Metastatic Liver Carcinoma in the Lung (tissue), 2 donors: ENCODE measurements around a stretch of chr22.

DNA sequence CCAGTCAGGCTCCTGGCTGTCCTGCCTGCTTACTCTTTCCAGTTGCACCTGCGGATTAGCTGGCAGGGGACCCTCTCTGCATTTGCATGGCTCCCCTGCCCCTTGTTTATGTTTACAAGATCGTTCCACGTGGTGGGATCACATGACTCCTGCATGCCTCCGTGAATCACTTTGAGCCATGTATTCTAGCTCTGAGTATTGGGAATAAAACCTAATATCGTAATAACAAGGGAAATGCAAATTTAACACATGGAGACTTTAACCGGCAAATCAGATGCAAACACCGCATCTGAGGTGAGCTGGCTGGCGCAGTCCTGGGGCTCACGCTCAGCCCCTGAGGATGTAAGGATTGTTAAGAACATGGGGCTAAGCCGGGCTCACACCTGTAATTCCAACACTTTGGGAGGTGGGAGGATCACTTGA is 36.9 kb upstream of the A4GALT start:
- PRO-cap, 2 experiments: no peak in any of the 2 experiments

DNA sequence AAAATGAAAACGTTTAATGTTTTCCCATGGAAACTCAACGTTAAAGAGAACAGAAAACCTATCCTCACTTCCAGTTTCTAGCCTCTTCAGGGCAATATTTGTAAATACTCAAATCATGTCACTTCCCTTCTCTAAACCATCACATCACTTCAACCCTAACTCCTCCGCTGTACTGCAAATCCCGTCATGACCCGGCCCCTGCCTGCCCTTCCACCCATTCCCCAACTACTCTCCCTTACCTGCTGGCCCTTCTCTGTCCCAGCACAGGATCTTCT is 74.8 kb upstream of the ARFGAP3 start:
- PRO-cap, 2 experiments: no peak in any of the 2 experiments

- PRO-cap, 2 experiments: no peak in any of the 2 experiments
Measured at GRCh38 chr22:42974061-42974793, 40.7 kb downstream of the PACSIN2 start.

GRCh38 chr22:43152308-43153019 is 1.1 kb downstream of the TSPO start:
- PRO-cap, 2 experiments: peak in 2 of 2 experiments; most common plus-strand start chr22:43152505 (in 1); most common minus-strand start chr22:43152368 (in 1)

GRCh38 chr22:43197408-43198274 is 10.7 kb upstream of the TTLL12 start:
- PRO-cap, 2 experiments: no peak in any of the 2 experiments

DNA sequence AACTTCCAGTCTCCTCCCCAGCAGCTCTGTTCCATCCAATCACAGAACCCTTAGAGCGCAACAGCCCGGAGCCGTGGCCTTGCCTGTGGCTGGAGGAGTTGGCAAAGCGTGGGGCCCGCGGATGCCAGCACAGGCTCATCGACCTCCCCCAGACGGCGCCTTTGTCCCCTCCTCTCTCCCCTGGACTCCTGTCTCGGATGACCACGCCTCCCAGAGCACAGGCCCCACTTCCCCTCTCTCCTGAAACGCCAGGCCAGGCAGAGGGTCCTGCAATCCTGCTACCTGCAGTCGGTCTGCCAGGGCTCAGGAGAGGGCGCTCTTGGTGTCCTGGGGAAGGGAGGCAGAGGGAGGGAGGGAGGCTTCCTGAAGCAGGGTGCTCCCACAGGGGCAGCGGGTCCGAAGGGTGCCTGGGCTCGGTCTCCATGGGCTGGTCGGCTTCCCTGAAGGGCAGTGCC is 16.5 kb upstream of the TTLL12 start:
- PRO-cap, 2 experiments: no peak in any of the 2 experiments

DNA sequence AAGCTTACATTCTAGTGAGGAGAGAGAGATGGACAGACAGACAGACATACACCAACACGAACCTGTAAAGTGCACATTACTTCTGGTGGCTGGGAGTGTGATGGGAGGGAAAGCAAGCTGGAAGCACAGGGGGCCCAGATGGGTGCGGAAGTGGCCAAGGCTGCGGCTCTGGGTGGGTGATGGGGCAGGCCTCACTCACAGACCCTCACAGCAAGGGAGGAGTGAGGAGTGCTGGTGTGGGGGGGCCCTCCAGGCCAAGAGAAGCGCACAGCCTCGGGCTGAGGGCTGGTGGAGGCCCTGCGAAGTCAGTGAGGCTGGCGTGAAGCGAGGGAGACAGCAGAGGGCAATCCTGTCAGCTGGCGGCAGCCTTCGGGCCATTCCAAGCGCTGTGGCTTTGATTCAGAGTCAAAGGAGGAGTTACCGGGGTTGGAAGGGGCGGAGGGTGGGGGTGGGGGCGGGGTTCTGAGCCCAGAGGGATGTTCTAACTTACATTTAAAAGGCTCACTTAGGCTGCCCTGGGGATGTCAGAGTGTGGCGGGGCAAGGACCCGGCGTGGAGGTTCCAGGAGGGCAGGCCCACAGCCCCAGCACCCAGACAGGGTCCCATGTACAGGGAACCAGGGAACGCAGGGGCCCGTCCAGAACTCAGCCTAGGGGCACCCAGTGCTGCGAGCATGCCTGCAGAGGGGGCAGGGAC is 39.4 kb upstream of the TTLL12 start:
- PRO-cap, 2 experiments: no peak in any of the 2 experiments

- PRO-cap, 2 experiments: no peak in any of the 2 experiments
Measured at GRCh38 chr22:43275755-43276125, 67.4 kb downstream of the SCUBE1 start.

- PRO-cap, 2 experiments: no peak in any of the 2 experiments
Measured at GRCh38 chr22:43388188-43388746, 23.5 kb upstream of the MPPED1 start.

DNA sequence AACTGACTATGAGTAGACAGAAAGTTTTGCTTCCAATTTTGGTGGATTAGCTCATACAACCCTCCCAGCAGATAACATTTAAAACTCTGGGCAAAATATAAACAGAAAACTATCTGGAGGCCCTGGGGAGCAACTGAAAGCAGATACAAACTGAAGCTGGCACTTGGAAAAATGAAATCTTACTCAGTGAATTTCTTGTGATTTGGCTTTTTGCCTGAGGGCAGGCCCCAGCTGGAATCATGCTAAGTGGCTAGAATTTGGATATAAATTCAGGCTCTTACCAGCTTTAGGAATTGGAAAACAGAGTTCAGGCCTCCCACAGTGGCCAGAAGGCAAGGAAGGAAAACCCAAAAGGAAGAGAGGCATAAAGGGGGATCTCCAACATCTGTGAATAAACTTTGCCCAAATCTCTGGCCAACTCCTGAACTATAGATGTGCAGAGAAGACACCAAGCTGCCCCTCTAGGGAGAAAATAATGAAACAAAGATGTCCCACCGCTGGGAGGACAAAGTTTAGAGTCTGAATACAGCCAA is 85.7 kb downstream of the EFCAB6 start:
- PRO-cap, 2 experiments: no peak in any of the 2 experiments

DNA sequence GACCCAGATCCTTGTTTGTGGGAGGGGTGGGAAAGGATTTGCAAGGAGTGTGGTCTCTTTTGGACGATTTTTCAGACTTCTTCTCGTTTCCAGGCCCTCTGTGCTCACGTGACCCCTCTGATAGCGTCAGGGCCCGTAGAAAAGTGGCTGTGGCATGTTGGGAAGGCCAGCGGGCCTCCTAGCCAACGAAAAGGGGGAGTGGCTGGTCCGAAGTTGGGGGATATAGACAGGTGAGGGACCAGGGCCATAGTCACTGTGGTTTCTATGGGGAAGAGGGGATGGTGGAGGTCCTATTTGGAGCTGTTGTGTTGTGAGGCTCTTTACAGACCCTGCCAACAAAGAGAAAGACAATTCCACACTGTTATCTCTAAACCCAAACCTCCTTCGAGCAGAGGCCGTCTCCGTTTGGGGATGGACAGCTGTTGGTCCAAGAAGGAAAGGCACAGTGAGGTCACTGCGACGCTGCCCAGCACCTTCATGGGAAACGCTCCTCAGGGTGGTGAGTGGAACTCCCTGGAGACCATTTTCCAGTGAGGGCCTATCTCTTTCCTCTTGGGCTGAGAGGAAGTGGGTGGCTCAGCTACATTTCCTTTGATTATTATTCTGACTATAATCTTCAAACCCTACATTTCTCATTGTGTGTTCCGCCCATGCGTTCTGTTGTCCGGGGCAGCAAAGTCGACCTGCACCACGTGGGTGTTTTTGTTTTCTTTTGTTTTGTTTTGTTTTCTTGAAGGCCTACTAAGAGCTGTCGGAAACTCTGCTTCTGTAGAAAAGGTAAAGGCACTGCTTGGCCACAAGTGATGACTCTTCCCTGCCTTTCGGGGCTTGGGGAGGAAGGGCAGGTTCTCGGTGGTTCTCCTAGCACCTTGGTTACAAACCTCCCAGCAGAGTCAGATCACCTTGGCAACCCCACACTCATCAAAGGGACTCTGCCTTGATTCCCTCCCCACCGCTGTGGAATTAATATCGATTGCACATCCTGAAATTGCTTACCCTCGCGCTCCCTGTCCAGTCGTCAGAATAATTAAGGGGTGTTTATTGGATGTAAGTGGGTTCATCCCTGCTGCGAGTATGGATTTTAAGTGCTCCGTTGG is 7.0 kb downstream of the PARVB start:
- PRO-cap, 2 experiments: no peak in any of the 2 experiments

- PRO-cap, 2 experiments: no peak in any of the 2 experiments
Measured at GRCh38 chr22:44086039-44086818, 62.1 kb downstream of the PARVB start.

DNA sequence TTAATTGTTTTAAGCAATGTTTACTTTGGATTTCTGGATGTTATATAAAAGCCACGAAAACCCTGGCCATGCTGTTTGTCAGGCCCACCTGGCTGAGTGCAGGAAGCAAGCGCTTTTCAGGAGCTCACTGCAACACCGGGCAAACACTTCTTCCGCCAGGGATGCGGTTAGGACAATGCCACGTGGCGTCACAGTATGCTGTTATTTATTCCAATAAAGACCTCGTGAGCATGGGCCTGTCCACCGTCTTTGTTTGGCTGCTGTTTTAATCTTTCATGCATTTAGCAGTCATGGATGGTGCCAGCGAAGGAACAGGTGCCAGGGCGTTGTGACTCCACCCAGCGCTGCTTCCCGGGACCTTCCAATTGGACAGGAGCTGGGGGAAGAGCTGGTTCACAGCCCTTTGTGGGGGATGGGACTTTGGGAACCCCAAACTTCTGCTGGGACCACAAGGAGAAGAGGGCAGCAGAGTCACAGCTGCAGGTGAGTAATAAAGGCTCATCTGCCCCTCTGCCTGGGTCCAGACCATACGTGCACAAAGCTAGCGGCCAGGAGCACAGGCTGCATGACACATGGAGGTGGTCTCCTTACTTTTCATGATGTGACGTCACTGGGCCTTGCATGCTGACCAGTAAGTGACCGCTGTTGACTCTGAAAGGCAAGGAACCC is 7.9 kb upstream of the PARVG start:
- PRO-cap, 2 experiments: peak in 1 of 2 experiments; most common plus-strand start position 287 of the sequence (in 1); most common minus-strand start position 137 of the sequence (in 1)

GRCh38 chr22:44188026-44188313 is 7.2 kb downstream of the PARVG start:
- PRO-cap, 2 experiments: no peak in any of the 2 experiments

GRCh38 chr22:44311771-44312185 is 973 bp downstream of the SHISAL1 start:
- PRO-cap, 2 experiments: no peak in any of the 2 experiments

DNA sequence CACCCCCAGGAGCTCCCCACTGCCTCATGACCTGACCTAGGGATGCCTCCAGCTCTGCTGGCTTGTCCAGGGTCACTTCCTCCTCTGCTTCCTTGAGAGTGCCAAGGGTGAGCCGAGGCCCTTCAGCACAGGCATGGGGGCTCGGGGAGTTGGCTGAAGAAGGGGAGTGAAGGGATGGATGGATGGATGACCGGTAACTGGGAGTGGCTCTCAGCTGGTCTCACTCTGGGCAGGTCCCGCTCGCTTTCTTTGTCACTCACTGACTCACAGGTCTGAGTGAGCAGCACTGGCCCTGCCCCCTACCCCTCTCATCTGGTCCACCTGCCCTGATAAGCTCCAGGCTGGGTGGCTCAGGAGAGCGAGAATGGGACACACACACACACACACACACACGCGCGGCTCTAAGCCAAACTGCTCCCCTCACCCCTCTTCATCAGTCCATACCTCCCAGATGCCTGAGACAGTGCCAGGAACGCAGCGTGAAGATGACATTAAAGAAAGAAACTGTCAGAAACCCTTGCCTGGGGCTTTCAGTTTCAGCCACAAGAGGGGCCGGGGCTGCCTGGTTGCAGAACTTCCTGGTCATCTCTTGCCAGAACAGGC is 16.4 kb upstream of the SHISAL1 start:
- PRO-cap, 2 experiments: no peak in any of the 2 experiments

- PRO-cap, 2 experiments: peak in 1 of 2 experiments; most common plus-strand start chr22:44497762 (in 1)
Measured at GRCh38 chr22:44496727-44497996, 871 bp downstream of the RTL6 start.

- PRO-cap, 2 experiments: no peak in any of the 2 experiments
Measured at GRCh38 chr22:44526621-44527022, 28.6 kb upstream of the RTL6 start.

GRCh38 chr22:44609359-44609563 is 92.7 kb upstream of the PRR5 start:
- PRO-cap, 2 experiments: no peak in any of the 2 experiments

DNA sequence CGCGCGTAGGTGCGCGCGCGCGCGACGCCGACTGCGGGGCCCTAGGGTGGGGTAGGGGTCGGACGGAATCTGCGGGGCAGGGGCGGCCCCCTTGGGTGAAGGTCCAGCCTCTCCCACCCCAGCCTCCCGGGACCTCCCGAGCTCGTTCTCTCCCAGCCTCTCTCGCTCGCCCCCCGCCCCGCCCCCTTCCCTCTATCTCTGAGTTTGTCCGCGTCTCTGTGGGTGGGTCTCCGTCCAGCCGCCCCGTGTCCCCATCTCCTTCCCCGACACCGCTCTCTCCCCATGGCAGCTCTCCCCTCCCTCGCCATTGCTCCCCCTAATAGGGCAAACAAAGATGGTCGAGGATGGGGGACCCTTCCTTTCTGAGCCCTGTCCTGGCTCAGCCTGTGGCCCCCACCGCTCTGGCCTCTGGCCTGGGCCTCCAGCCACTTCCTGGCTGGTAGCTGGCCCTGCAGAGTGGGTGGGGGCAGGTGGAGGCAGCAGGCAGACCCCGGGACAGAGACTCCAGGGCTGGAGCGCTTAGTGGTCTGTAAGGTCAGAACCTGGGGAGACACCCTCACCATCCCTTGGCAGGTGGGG is 33.0 kb upstream of the PRR5 start:
- PRO-cap, 2 experiments: no peak in any of the 2 experiments